ENCODE measurements around a stretch of chr19.

DNA sequence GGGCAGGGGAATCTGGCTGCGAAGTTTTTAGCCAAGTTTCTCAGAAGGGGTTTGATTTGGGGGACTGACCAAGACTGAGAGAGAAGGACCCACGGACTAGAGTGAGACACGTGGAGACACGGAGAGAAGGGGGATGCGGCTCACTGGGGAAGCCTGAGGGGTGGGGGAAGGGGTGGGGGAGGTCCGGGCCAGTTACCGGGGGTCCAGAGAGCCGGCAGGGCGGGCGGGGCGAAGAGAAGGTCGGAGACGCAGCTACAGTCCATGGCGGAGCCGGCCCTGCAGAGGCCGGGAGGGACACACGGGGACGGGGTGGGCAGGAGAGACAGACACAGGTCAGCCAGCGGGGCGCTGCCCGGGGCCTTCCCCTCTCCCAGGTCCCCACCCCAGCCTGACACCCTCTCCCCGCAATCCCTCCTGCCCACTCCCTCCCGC is 15.6 kb downstream of the ERFL start:
- PRO-cap = no peak

GRCh38 chr19:41939843-41941073 is 12.0 kb upstream of the ERFL start:
- PRO-cap = bidirectional peak, plus-strand start at chr19:41940447, minus-strand start at chr19:41940199; unidirectional peak, minus-strand start at chr19:41940935; unidirectional peak, minus-strand start at chr19:41940998

GRCh38 chr19:41997251-41998225 is 3.5 kb upstream of the ATP1A3 start:
- PRO-cap = no peak

- PRO-cap = no peak
Measured at GRCh38 chr19:42037473-42038194, 32.4 kb downstream of the GRIK5 start.

- PRO-cap = no peak
Measured at GRCh38 chr19:42068246-42068655, 1.8 kb downstream of the GRIK5 start.

- PRO-cap = no peak
Measured at GRCh38 chr19:42086339-42087395, 10.7 kb downstream of the ZNF574 start.

DNA sequence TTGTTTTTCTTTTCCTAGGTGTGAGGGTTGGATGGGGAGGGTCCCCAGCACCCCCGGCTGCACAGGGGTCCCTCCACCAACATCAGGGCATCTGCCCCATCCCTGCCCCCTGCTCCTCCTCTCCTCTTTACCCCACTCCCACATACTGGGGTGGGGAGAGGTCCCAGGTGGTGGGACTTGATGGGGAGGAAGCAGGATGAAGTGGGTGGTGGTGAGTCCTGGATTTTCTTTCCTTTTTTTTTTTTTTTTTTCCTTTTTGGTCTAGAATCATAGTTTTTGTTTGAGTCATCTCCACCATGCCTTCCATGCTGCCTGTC is 12.3 kb downstream of the ZNF574 start:
- PRO-cap = no peak

- PRO-cap = bidirectional peak, plus-strand start at chr19:42199336, minus-strand start at chr19:42199179
Measured at GRCh38 chr19:42199256-42200255, 17.9 kb downstream of the DEDD2 start.

DNA sequence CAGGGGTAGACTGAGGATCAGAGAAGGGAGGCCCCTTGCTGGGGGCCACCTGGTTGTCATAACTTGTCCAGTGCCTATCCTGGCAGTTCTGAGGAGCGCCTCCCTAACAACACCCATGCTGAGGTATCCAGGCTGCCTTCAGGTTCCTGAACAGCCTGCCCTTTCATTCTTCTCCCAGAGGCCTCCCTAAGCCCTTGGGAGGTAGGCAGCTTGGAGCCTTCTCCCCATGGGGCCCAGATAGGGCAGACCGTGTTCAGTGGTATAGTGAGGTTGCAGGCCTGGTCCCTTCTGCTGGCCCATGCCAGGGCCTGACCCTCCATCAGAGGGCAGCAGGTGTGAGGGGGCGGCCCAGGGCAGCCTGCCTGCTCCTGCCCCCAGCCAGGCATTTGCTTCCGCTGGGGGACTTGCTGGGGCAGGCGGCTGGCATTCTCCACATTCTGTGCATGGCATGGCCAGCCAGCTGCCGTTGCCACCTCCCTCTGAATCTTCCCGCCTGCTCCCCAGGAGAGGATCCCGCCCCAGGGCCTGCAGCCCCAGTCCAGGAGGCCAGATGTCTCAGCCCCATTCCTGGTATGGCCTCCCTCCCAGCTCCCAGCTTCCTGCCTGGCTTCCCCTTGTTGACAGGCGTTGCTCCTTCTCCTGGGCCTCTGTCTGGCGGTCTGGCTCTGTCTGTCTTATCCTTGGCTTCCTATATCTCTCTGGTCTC is 8.8 kb downstream of the CIC start:
- PRO-cap = no peak

GRCh38 chr19:42287028-42288024 is 14.6 kb upstream of the PRR19 start:
- PRO-cap = no peak

GRCh38 chr19:42316689-42317410 is 3.7 kb downstream of the TMEM145 start:
- PRO-cap = no peak

DNA sequence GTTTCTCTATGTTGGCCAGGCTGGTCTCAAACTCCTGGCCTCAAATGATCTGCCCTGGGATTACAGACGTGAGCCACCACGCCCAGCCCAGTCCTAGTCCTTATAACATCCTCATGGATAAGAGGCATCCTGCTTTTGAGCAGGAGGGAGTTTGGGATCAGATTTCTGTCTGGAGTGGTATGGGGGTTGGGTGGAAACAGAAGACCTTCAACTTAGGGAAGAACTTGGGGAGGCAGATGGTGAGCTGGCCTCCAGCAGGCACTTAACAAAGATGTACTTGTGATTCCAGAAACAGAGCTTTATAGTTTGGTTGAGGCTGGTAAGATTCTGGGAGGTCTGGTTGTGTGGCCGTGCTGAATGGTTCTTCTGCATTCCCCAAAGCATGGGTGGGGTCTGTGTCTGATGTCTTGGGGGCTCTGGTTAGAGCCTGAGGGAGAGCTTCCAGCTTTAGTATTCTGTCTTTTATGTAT is 4.7 kb downstream of the MEGF8 start:
- PRO-cap = no peak

DNA sequence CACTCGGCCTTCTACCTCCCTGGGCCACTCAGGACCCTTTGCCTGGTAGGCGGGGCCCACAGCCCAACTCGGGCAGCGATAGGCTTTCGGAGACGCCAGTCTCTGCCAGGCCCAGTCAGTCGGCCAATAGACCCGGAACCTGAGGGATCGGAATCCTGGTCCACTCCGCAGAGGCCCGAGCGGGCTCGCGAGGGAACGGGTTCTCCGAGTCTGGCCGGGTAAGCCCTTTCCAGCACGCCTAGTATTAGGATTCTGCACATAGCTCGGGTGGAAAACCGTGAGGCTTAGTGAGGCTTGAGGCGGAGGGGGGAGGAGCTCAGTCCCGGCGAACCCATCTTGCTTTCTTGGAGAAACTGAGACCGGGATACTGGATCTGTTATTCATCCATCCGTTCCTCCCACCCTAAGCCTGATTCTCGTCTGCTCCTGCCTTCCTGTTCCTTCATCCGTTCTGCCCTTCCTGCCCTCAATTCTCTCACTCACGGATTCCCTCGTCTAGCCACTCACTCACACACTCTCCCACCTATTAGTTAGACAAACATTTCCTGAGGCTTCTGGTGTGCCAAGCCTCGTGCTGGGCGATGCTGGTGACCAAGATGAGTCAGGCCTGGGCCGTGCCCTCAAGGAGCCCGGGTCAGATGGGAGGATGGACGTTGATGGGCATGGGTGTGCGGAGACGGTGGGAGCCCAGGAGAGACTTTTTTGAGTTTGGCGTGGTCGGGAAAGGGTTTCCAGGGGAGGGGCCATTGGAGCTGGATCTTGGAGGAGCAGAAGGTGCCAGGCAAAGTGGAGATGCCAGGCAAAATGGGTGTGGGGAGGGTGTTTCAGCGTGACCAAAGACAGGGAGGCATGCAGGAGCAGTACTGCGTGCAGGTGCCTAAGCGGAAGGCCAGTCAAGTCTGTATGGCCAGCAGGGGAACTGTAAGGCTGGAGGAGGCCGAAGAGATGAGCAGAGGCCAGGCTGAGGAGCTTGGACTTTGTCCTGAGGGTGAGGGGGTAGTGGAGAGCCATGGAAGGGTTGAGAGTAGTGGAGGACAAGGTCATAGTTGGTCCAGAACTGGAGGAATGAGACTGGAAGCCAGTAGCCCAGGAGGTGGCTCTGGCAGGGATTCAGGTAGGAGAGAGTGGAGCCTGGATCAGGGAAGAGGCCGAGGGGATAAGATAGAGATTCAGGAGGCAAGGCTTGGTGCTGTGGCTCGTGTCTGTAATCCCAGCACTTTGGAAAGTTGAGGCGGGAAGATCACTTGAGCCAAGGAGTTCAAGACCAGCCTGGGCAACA is 7.3 kb upstream of the CNFN start:
- PRO-cap = bidirectional peak, plus-strand start at position 185 of the sequence, minus-strand start outside the sequence

DNA sequence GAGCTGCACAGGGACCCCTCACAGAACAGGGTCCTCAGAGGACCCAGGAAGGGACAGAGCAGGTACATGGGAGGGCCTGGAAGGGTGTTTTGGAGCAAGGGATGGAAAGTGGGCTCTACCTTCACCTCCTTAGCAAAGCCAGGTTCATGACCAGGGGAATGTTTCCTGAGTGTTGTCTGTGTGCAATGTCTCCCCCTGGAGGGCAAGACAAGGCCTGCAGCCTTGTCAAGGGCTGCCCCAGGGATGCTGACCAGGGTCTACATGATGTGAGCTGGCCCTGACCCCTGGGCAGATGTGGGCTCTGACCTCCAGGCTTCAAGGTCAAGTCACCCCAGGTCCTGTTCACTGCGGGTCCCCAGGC is 946 bp upstream of the CEACAM1 start:
- PRO-cap = no peak

DNA sequence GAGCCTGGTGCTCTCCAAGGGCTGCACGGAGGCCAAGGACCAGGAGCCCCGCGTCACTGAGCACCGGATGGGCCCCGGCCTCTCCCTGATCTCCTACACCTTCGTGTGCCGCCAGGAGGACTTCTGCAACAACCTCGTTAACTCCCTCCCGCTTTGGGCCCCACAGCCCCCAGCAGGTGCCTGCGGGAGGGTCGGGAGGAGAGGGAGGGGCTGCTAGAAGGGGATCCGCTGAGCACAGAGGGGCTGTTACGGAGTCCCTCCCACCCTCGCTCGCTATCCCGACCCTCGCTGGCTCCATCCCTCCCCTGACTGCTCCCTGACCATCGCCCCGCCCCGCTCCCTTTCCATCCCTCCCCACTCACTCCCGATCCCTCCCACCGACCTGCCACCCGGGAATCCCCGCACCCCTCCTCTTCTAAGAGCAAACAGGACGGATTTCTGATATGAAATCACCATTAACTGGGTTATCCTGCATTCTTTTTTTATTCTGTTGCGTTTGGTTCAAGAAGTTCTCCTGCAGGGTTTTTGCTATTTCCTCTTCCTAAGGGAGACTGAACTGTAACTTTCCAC is 816 bp downstream of the CD177 start:
- PRO-cap = no peak

DNA sequence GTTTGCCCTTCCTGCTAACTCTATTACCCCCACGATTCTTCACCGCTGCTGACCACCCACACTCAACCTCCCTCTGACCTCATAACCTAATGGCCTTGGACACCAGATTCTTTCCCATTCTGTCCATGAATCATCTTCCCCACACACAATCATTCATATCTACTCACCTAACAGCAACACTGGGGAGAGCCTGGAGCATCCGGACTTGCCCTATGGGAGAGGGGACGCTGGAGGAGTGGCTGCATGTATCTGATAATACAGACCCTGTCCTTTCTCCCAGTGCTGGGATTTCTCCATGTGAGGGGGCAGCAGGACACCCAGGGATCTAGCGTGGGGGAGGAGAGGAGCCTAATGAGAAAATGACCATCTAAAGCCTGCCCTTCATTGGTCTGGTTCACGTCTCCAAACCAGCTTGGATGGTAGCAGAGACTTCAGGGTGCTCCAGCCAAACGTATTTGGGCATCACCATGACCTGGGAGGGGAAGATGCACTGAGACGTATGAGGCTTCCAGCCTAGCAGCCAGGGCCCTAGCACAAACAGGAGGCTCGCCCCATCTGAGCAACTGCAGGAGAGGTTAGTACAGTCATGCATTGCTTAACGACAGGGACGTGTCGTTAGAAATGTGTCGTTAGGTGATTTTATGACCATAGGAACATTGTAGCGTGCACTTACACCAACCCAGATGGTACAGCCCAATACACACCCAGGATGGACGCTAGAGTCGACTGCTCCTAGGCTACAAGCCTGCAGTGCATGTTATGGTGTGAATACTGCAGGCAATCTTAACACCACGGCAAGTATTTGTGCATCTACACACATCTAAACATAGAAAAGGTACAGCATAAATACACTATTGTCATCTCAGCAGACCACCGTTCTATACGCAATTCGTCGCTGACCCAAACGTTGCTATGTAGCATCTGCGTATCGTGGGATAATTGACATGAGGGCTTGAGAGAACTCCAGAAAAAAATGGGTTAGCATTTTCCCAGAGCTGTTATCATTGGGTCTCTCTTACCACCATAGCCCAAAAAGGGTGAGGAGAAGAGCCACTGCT is 9.1 kb downstream of the CD177 start:
- PRO-cap = no peak

DNA sequence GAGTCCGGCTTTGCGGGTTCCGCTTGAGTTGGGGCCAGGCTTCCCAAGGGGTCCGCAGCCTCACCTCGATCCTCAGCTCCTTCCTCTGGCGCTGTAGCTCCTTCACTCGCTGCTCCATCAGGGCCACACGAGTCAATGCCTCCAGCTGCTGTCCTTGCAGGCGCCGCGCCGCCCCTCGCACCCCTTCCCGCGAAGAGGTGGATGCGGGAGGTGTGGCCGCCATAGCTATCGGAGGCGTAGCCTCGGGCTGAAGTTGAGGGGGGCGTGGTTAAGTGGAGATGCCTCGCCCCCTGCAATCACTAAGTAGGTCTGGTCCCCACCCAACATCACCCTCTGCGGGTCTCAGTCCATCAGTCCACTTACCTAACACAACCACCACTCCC is 2.5 kb downstream of the PHLDB3 start:
- PRO-cap = no peak

- PRO-cap = bidirectional peak, plus-strand start at chr19:43525473, minus-strand start at chr19:43525326
Measured at GRCh38 chr19:43525241-43525893, 1.6 kb downstream of the ETHE1 start.

- PRO-cap = no peak
Measured at GRCh38 chr19:43525894-43526559, 974 bp downstream of the ETHE1 start.

DNA sequence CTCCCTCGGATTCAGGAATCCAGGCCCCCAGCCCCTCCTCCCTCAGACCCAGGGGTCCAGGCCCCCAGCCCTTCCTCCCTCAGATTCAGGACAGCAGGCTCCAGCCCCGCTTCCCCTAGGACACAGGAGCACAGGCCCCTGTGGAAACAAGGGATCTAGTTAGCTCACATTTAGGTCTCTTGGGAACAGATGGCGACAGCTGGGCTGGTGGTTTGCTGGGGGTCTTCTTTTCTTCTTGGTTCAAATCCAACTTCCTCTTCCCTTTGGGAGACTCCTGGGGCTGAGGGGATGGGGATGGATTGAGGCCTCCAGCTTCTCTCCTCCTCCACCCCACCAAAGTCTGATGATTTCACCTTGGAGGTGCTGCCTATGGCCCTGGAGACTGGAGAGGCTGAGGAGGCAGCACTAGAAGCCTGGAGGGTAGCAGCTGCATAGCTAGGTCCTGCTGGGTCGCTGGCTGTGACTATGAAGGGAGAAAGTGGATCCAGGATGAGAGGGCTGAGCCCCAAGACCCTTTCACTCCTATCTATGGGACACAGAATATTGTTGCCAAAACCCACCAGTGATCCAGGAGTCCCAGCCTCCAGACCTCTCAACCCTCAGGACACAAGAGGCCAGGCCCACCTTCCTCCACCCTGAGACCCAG is 19.8 kb downstream of the ZNF575 start:
- PRO-cap = no peak

All from bronchial lymph node (tissue), 1 donor.